ENCODE measurements around a stretch of chr17.

- CAGE, long polyA plus RNA: no peak
- RRBS: 93% methylated on average over 6 of the region's 22 CpGs
These were observed 80.7 kb upstream of the CBX4 start for GRCh38 chr17:79919907-79920420.

DNA sequence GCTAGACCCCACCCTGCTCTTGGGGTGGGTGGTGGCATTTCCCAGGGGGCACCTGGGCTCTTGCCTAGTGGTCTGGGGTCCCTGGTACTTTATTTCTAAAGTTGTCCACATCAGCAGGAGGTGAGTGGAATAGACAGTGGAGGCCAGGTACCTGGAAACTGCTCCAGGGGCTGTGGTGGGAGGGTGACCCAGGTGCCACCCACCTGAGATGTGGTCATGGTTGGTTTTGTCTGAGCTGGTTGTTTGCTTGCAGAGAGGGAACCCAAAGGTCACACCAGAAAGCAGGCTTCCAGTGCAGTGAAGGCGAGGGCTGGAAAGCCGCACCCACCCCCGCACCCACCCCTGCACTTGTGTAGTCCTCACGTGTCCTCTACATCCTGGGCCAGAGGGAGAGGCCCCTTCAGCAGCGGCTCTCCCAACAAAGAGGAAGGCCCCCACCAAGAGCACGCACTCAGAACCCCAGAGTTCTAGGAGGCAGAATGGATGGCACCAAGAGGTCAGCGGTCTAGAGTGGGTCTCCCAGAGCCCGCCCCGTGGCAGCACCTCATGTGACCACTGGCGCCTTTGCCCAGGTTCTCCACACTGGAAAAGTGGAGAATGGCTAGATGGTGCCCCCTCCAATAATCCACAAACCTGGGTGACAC is 92.6 kb upstream of the CBX4 start:
- CAGE, long polyA plus RNA: no peak
- RRBS: no CpG with 5 or more reads among the region's 10 CpGs

GRCh38 chr17:79951843-79952406 is 83.7 kb downstream of the TBC1D16 start:
- CAGE, long polyA plus RNA: no peak
- RRBS: 53% methylated on average over 9 of the region's 22 CpGs

DNA sequence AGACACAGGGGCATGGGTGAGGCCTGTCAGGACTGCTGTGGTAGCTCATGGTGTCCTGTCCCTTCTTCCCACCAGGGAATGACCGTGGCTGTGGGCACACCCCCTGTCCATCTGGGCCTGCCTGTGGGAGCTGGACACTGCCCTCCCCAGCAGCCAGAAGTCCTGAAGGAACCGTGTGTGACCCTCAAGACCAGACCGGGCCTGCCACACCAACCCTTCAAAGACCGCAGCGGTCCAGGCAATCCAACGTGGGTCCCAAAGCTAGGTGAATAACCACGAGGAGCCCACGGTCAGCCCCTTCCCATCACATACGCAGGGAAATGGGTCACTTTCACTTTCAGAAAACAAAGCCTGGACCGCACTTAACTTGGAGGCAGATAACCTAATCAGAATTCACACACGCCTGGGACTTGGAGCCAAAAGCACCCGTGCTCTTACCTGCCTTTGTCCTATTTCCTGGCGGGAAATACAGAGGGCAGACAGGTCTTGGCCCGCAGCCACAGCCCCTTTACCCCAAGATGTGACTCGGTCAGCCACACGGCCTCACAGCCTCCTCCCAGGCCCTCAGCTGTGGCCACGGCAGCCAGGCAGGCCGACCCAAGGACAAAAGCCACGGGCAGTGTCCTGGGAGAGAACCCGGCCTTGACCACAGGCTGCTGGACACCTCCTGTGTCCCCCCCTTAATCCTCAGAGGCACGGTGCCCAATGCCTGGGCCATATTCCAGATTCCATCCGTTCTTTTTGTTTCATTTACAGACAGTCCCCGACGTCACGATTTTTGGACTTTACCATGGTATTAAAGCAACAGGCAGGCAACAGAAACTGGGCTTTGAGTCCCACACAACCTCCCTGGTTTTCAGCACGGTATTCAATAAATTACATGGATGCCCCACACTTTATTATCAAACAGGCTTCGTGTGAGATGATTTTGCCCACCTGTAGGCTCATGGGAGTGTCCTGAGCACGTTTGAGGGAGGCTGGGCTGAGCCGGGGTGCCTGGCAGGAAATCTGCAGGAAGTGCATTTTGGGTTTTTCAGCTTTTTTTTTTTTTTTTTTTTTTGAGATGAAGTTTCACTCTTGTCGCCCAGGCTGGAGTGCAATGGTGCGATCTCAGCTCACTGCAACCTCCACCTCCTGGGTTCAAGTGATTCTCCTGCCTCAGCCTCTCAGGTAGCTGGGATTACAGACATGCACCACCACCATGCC is 30.2 kb upstream of the GAA start:
- CAGE, long polyA plus RNA: no peak
- RRBS: no CpG with 5 or more reads among the region's 31 CpGs

- CAGE, long polyA plus RNA: no peak
- RRBS: 0% methylated on average over 6 of the region's 28 CpGs
These were observed 653 bp downstream of the GAA start for GRCh38 chr17:80101878-80102589.

DNA sequence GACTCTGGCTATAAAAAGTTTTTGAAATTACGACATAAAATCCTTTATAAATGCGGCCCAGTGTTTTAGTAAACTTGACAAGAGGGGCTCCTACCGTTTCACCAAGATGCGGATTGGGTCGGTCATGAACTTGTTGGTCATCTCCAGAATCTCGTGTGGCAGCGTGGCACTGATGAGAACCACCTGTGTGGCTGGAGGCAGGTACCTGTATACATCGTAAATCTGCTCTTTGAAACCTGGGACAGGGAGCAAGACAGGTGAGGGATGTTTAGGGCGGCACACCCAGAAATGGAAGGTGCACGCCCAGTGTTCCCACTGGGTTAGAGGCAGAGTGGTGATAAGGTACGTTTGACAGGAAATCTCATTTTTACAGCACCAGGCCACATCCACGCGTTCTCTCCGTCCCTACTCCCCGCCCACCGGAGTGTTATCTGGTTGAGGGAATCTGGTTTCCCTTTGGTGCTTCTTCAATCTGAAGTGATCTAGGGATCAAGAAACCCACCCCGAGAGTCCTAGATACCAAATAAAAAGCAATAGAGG is 7.9 kb downstream of the EIF4A3 start:
- CAGE, long polyA plus RNA: no peak
- RRBS: no CpG with 5 or more reads among the region's 17 CpGs

GRCh38 chr17:80210324-80211648 is 9.3 kb downstream of the SGSH start:
- CAGE, long polyA plus RNA: no peak
- RRBS: 95% methylated on average over 7 of the region's 63 CpGs

DNA sequence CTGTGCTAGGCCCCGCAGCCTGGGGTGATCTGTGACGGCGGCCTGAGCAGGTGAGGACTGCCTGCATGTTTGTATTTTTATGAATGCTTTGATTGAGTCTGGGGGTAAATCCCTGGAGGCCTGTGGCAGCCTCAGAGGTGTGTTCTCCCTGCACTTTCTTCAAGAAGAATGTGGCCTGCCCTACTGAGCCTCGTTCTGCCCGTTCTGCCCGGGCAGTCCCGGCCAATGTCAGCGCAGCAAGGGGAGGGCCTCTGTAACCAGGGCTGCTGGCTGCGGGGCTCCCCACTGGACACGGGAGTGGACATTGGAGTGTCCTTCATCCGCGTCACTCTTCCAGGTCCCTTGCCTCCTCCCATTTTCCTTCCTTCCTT is 6.8 kb upstream of the RNF213 start:
- CAGE, long polyA plus RNA: no peak
- RRBS: no CpG with 5 or more reads among the region's 12 CpGs

DNA sequence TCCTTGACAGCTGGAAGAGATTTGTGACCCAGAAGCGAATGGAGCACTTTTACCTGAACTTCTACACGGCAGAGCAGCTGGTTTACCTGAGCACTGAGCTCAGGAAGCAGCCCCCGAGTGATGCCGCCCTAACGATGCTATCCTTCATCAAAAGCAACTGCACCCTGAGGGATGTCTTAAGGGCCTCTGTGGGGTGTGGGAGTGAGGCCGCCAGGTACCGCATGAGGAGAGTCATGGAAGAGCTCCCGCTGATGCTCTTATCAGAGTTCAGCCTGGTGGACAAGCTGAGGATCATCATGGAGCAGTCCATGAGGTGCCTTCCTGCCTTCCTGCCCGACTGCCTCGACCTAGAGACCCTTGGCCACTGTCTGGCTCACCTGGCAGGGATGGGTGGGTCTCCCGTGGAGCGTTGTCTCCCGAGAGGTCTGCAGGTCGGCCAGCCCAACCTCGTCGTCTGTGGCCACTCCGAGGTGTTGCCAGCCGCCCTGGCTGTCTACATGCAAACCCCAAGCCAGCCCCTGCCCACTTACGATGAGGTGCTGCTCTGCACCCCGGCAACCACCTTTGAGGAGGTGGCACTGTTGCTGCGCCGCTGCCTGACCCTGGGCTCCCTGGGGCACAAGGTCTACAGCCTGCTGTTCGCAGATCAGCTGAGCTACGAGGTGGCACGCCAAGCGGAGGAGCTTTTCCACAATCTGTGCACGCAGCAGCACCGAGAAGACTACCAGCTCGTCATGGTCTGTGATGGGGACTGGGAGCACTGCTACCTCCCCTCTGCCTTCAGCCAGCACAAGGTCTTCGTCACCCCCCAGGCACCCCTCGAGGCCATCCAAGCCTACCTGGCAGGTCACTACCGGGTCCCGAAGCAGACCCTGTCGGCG is 75.3 kb upstream of the ENDOV start:
- CAGE, long polyA plus RNA: no peak
- RRBS: 91% methylated on average over 4 of the region's 35 CpGs

- CAGE, long polyA plus RNA: no peak
- RRBS: no CpG with 5 or more reads among the region's 14 CpGs
These were observed 18.3 kb upstream of the RPTOR start for GRCh38 chr17:80526341-80526802.

DNA sequence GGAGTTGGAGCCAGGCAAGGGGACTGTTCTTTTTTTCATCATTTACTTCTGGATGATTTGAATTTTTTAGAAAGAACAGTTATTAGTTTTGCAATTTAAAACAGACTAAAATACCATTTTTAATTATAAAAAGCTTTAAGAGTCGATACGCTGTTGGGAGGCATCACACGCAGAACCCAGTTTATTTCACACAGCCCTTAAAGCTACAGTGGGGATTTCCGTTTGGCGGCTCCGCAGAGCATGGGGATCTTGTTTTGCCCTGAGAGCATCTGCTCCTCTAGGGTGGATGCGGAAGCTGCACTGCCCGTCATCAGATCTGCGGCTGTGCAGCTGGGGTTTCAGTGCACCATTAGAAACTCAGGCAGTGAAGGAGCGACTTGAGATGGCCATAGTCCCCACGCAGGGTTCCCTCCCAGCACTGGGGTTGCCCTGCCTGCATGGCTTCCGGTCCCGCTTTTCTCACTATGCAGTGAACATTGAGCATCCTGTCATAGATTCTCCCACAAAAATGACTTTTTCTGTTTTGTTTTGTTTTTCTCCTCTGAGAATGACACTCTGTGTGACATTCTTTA is 62.2 kb upstream of the CHMP6 start:
- CAGE, long polyA plus RNA: no peak
- RRBS: no CpG with 5 or more reads among the region's 13 CpGs

DNA sequence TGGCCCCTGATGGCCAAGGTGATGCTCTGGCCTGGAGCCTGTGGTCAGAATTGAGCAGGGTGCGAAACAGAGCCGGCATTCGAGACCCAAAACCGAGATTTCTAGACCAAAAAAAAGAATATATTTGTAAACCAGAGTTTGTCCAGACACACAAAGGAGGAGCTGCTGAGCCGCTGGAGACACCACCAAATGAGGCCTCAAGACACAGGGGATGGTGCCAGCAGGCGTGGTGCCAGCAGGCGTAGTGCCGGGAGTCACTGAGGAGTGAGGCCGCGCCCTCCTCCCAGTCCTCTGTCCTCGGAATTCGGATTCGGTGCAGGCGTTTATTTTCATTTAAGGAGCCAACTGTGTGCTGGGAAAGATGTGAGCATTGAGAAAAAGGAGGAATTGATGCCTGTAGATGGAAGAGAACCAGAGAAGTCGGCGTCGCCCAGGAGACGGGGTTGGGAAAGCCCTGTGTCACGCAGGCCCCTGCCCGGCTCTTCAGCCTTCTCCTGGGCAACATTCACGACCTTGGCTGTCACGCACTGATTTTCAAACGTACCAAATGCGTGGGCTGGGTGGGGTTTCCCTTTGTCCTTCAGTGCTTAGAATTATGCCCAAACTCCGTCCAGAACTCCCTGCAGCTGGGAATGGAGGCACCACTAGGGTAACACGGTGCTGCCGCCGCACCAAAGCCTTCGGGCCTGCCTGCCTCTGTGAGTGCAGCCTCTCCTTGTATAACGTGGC is 49.2 kb upstream of the CHMP6 start:
- CAGE, long polyA plus RNA: no peak
- RRBS: no CpG with 5 or more reads among the region's 30 CpGs

DNA sequence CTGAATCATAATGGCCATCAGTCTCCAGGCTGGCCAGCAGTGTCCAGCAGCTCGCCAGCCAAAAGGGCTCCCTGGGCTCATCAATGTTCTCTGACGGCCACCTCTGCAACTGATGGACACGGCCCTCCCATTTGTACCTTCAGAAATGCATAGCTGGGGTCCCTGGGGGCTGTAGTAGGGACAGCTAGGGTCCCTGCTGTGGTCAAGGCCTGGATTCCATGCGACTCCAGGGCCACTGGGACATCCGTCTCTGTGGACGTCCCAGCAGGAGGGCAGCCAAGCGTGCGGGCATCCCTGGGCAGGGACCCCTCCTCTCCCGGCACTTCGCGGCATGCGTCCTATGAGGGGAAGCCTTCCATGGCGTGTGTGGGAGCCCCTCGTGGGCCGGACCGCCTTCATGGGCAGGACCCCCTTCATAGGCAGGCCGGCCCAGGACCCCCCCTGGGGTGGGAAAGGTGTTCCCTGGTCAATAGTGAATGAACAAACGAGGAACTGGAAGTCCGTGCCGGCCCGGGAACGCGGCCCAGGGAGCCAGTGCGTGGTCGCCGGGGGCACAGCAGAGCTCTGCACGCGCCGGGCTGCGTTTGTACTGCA is 13.7 kb downstream of the BAIAP2 start:
- CAGE, long polyA plus RNA: no peak
- RRBS: 100% methylated on average over 13 of the region's 30 CpGs

DNA sequence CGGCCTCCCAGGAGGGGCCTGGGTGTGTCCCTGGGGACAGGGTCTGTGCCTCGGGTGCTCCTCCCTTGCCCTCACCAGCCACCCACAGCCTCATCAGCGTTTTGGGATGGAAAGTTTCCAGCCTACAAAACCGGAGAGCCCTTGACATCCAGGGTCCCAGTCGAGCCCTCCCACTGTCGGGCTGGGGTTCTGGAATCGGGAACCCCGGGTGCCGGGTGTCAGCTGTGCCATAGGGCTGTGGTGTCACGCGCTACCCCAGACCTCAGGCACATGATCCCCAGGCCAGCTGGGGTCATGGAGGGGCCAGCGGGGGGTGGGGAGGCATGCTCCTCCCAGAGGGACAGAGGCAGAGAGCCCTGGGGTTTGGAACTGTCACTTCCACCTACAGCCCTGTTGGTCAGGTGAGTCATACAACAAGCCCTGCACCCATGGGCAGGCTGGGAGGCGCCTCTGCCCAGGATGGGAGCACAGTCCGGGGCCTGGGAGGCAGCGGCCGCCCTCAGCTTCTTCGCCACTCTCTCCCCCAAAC is 62.9 kb downstream of the BAIAP2 start:
- CAGE, long polyA plus RNA: no peak
- RRBS: 58% methylated on average over 5 of the region's 17 CpGs

GRCh38 chr17:81114318-81115158 is 50.8 kb upstream of the PVALEF start:
- CAGE, long polyA plus RNA: no peak
- RRBS: 90% methylated on average over 5 of the region's 24 CpGs

DNA sequence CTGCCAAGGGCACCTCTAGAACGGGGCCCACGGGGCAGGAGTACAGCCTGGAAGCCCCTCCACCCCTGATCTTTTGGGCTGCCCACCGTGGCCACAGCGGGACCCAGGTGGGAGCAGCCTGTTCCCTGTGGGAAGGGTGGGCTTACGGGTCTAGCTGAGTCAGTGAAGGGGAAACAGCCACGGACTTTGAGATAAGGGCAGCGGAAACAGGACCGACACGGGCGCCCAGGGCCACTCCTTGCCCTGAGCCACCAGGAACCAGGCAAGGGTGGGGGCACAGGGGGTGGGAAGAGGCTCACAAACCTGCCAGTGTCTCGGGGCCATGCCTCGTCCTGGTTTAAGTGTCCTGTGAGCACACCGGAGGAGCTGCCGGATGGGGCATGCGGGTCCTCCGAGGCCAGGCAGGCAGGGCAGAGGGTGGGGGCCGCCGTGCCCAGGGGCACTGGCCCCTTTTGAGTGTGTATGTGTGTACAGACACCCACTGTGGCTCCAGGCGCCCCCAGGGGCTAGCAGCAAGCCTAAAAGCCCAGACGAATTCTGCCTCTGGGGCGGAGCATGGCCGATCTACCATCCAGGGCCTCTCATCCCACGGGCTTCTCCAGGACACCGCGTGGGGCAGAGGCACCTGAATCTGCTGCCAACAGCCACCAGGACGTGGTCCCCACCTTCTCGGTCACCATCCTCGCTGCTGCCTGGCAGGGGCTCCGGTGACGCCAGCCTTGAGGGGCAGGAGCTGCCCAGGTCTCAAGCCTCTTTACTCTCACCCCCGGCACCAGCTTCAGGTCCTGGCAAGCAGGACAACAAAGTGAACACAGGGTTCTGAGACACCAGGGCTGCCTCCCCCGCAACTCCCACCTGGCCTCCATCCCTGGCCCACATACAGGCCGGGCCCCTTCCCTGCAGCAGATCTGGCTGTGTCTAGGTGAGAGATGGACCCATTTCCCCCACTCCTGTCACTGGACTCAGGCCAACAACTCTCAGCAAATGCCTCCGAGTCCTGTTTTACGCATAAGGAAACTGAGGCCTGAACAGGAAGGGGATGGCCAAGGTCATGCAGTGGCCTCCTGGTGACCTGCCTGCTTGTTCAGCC is 47.3 kb upstream of the PVALEF start:
- CAGE, long polyA plus RNA: no peak
- RRBS: over 99% methylated on average over 3 of the region's 35 CpGs

DNA sequence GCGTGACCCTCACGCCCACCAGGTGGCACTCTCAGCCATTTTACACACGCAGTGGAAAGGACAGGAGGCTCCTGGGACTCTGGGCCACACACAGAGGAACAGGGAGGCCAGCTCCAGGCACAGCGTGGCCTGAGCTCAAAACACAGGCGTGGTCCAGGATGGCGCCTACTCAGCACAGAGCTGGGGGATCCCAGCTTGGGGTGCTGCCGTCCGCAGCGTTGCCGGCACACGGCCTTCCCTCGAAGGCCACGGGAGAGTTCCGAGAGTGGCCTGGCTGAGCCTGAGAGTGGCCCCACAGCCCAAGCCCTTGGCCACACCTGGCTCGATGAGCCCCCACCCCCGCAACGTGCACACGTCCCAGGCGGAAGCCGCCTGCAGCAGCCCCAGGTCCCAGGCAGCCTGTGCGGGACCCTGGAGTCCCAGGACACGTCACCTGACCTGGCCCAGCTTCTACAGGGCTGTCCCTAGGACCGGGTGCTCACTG is 22.4 kb upstream of the PVALEF start:
- CAGE, long polyA plus RNA: no peak
- RRBS: no CpG with 5 or more reads among the region's 23 CpGs

DNA sequence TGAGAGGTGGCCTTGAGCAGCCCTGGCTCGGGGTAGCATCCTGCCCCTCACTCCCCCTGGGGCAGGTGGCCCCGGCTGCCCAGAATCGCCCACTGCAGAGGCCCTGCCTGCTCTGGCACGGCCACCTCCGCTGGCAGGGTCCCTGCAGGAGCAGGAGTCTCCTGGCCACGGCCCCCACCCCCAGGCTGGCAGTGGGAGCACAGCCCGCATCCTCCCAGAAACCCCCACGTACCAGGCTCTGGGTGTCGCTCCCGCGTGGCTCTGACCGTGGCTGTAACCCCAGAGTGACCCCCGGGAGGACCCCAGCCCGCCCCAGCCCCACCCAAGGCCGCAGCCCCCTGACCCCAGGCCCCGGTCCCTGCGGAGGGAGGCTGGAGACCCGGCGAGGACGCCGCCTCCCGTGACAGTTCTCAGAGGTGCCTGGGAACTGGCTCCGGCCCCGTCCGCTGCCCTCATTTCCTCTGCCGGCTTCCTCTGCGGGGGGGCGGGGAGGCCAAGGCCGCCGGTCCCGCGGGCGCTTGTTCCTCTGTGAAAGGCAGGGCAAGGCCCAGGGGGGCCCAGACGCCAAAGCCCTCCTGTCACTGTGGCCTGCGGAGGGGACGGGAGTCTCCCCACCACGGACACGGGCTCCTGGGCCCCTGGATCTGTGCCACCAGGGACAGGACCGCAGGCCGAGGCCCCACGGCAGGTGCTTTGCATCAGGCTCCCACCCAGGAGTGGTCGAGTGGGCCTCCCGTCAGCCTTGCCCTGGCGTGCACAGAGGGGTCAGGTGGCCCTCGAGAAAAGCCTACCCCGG is 5.1 kb upstream of the PVALEF start:
- CAGE, long polyA plus RNA: no peak
- RRBS: 59% methylated on average over 14 of the region's 46 CpGs

DNA sequence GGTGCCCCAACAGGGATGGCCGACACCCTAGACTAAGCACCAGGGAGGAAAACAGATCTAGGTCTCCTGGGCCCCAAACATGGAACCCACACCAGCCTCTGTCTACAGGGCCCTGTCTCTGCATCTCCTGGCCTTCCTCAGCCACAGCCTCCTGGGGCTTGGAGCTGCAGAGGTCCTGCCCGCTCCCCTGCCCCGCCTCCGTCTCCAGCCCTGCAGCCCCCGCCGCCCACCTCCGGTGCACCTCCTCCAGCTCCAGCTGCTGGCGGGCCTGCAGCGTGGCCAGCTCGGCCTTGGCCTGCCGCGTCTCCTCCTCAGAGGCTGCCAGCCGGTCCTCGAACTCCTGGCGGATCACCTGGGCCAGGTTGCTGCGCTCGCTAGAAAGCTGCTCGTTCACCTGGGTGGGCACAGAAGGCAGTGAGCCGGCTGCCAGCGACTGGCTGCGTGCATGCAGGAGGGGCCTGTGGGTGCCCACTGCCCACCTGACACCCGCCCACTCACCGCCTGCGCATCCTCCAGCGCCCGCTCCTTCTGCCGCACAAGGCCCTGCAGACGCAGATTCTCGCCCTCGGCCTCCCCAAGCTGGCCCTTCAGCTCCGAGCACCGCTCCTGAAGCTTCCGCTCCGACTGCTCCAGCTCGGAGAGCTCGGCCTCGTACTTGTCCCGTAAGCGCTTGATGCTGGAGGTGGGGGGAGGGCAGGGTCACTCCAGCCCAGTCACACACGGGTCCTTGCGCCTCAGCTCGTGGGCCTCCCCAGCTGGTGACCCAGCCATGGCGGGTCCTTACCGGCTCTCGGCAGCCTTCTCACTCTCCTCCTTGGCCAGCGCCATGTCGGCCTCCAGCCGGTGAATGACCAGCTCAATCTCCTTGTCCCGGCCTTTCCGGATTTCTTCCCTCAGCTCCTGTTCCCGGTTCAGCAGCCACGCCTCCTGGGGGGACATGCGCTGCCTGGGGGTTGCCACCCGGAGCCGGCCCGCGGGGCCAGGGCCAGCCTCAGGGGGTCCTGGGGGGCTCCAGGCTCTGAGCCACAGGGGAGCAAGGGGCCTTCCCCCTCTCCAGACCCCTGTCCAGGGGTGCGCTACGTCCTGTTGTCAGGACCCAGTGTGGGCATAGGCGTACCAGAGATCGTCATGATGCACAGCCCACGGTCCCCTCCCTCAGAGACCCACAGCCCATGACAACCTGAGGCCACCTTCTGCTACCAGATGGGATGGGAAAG is 24.8 kb upstream of the AATK start:
- CAGE, long polyA plus RNA: no peak
- RRBS: 97% methylated on average over 18 of the region's 62 CpGs

DNA sequence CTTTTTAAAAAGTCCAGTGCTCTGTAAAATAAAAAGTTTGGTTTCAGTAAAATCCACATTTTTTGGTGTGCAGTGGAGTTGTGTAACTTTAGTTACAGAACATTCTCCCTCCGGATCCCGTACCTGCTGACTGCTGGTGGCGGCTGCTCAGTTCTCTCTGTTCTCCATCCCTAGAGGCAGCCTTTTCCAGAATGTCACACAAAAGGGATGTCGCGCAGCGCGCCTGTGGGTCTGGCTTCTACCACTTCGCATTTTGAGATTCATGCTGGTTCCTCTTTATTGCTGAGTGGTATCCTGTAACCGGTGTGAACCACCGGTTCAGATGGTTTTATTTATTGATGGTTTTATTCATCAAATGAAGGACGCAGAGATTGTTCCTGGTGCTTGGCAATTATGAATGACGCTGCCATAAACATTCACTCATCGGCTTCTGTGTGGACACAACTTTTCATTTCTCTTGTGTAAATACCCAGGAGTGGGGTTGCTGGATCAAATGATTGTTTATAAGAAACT is 1.0 kb upstream of the CEP131 start:
- CAGE, long polyA plus RNA: no peak
- RRBS: no CpG with 5 or more reads among the region's 13 CpGs

All from mammary epithelial cell (primary cell).